Breast epithelium (tissue), 2 donors: ENCODE results near the genes GAS7, MYH13, MYH8, DNAH9 and MYOCD.

GRCh38 chr17:8966462-8967700, 1.4 kb upstream of the PIK3R5 start:
- PRO-cap: no peak
- RAMPAGE, long total RNA, 2 experiments: no peak in any of the 2 experiments

DNA sequence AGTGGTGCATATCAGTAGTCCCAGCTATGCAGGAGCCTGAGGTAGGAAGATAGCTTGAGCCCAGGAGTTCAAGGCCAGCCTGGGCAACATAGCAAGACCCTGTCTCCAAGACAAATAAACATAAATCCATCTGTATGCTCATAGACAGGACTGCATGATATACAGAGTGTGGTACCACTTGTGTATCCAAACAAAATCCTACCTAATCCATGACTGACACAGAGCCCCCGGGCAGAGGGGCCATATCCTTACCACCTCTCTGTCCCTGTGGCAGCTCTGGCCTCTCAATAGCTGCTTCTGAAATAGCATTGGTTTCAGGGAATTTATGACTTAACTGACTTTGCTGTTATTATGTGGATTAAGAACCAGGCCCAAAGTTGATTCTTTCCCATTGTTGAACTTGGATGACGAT, 31.3 kb downstream of the NTN1 start:
- PRO-cap: no peak
- RAMPAGE, long total RNA, 2 experiments: no peak in any of the 2 experiments

DNA sequence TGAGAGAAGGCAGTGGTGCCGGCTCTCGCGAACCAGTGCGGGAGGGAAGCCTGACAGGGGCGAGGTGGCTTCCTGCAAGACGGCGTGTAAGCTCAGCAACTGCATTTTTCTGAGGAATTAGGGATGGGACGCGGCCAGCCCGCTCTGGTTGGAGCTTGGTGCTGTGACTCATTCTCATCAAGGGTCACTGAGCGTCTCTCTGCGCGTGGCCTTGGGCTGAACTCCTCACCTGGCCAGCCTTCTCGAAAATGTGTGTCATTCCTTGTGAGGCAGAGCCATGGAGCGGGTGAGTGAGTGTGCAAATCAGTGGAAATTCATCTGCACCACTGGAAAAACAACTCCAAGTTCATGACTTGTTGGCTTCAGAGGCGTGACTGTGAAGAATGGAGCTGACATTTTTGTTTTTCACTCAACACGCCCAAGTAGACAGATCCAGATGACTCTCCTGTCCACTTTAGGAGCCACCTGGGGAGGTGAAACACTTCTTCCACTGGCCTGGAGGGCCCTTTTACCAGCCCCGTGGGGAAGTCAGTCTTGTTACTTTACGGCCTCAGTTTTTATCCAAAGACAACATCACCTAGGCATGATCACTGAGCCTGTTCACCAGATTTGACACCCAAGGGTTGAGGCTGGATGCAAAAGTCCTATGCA, 53.0 kb downstream of the NTN1 start:
- PRO-cap: no peak
- RAMPAGE, long total RNA, 2 experiments: no peak in any of the 2 experiments

GRCh38 chr17:9162276-9163150, 141.2 kb downstream of the NTN1 start:
- PRO-cap: no peak
- RAMPAGE, long total RNA, 2 experiments: no peak in any of the 2 experiments

GRCh38 chr17:9684805-9685394, 39.6 kb downstream of the USP43 start:
- PRO-cap: no peak
- RAMPAGE, long total RNA, 2 experiments: no peak in any of the 2 experiments

DNA sequence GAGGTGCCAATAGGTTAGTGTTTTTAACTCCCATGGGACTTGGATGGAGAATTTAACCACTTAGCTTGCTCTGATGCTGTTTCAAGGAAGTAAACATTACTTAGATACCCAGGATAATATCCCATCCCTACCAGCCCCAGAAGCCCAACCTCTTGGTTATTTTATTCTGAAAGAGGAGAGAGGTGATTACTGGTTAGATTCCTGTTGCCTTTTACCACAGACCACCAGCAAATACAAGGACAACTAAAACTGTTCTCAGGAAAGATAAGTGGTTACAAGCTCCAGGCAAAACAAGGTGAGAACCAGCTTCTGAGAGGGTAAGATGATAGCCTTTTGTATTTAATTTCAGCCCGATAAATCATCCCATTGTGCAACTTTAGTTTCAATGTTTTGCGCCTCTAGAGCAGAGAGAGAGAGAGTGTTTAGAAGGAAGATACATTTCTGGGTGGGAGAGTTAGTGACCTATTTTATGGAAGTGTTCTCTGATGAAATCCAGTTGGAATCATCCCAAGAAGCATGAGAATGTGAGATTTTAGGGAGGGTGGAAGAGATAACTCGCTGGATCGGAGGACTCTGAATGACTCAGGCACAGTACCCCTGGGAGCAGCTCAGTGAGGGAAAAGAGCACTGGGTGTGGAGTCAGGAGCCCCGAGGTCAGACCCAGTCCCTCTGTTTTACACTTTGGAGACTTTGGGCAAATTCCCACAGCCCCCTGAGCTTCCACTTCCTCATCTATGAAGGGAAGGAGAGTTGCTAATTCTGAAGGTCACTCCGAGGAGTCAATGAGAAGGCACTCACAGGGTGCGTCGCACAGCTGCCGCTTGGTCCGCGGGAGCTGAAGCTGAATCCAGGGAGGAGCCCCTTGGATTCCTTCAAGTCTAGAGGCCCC, 12.1 kb downstream of the GLP2R start:
- PRO-cap: no peak
- RAMPAGE, long total RNA, 2 experiments: no peak in any of the 2 experiments

- PRO-cap: no peak
- RAMPAGE, long total RNA, 2 experiments: no peak in any of the 2 experiments
These were observed 2.3 kb downstream of the GAS7 start for GRCh38 chr17:10196002-10196657.

DNA sequence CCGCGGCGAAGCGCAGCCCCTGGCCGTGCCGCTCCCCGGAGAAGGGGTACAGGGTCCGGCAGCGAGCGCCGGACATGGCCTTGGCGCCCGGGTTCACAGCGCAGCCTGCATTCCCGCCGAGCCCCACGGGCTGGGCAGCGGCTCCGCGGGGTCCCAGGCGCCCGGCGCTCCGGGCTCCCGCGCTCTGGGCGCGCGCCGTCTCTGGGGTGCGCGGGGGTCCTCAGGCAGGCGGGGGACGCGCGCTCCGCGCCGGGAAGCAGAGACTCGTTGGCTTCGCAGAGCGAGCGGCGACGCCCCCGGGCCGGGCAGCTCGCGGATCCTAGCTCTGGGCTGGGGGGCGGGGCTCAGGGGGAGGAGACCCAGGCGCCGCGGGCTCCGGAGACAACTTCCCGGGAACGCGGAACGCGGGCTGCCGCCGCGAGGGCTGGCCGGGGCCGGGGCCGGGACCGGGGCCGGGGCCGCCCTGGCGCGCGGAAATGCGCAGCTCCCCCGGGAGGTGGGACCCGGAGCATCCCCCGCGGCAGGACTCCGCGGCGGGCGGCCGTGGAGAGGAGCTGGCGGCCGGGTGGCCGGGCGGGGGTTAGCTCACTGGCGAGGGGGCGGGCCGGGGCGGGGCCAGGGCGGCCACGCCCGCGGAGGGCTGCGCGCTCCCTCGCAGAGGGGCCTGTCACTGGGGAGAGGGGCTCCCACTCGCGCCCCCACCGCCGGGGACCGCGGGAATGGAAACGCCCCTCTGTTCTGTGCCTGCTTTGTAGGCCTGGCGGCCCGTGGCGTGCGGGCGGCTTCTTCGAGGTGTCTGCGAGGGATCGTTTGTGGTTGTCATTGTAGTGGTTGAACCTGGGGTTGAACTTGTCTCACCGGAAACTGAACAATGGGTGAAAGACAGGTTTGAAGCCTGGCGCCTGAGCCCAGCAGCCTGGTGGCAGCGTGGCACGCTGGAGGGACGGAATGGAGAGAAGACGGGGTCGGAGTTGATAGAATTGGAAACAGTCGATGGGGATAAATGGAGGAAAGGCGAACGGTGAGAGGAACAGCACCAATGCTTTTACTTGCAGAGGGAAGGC, at the start of gene GAS7:
TSS of gene GAS7 (minus strand) at position 292 of the 1,064 bp plus-strand sequence.
- PRO-cap: unidirectional peak, minus-strand start at position 556 of the sequence
- RAMPAGE, long total RNA, 2 experiments: no peak in any of the 2 experiments

GRCh38 chr17:10289975-10290464, 82.8 kb downstream of the MYH13 start:
- PRO-cap: no peak
- RAMPAGE, long total RNA, 2 experiments: no peak in any of the 2 experiments

DNA sequence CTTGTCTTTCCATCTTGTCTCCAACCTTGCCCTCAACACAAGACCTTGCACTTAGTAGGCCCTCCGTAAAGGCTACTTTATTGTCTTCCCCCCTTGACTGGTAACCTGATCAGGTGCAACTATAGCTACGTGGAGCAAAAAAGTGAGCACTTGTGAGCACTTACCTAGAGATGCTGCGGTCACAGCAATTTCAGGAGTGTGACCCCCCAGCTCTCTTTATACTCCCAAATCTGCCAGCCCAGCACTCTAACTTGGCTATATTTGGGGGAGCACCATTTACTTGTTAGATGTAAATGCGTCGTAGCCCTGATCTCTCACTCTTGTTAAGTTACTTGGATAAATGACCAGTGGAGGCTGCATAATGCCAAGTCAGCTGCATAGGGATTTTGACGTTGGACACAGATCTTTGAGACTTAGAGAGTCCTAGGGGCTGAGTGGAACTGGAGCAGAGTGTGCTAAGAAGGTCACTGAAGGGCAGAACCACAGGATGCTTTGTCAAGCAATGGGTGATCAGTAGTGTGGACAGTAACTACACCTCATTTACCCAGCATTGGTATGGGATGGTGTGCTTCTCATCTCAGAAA, at the start of gene MYH13:
TSS of gene MYH13 (minus strand) at position 192 of the 584 bp plus-strand sequence.
- PRO-cap: no peak
- RAMPAGE, long total RNA, 2 experiments: no peak in any of the 2 experiments

GRCh38 chr17:10421671-10422394, at the start of gene MYH8:
Gene MYH8, minus strand, starts transcription at chr17:10421950.
- PRO-cap: no peak
- RAMPAGE, long total RNA, 2 experiments: no peak in any of the 2 experiments

DNA sequence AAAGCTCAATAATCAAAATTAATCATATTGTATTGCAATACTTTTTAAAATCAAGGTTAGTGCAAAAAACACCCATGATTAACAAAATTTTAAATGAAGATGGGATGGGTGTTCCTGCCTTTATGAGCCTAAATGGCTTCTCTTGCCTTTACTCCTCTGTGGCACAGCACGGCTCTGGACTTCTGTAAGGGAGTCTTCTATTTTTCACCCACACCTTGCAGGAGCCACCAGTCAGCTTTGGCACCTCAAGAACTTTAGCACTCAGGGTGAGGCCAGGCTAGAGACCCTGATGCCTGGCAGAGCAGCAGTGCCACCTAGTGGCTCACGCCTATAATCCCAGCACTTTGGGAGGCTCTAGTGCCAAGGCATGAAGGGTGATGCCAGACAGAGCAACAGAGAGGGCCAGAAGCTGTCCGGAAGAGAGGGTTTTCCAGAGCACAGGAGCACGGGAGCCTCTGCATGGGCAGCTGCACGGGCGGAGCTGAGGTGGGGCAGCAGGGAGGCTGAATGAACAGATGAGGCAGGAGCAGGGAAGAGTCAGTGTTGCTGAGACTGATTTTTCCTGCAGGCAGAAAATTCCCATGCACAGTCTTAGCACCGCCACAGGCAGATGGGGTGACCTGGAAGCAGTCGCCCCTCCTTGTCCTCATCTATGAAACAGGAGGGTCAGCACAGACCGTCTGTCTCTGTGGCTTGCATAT, 39.0 kb downstream of the MYH3 start:
- PRO-cap: no peak
- RAMPAGE, long total RNA, 2 experiments: no peak in any of the 2 experiments

DNA sequence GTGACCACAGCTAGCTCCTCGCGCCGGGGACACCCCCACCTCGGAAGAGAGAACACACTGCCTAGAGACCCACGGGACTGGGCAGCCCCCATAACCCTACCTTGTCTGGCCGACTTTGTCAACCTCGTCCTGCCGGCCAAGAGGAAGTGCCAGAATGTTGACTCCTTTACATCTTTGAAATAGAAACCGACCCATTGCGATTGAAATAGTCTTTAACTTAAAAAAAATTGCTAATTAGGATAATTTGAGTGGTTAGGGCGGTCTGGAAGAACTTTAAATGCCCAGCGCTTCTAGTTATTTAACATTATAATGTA, 403 bp downstream of the ADPRM start:
- PRO-cap: no peak
- RAMPAGE, long total RNA, 2 experiments: no peak in any of the 2 experiments

DNA sequence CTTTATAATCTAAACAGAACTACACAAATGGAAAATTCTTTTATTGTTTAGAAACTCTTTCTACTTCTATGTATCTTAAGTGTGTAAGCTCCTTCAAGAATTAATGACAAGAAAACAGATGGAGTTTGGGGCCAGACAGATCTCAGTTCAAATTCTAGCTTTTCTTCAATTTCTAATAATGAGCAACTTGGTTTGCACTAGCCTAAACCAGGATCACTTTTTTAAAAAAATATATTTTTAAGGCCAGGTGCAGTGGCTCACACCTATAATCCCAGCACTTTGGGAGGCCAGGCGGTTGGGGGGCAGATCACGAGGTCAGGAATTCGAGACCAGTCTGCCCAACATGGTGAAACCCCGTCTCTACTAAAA, 76.1 kb upstream of the PIRT start:
- PRO-cap: no peak
- RAMPAGE, long total RNA, 2 experiments: no peak in any of the 2 experiments

DNA sequence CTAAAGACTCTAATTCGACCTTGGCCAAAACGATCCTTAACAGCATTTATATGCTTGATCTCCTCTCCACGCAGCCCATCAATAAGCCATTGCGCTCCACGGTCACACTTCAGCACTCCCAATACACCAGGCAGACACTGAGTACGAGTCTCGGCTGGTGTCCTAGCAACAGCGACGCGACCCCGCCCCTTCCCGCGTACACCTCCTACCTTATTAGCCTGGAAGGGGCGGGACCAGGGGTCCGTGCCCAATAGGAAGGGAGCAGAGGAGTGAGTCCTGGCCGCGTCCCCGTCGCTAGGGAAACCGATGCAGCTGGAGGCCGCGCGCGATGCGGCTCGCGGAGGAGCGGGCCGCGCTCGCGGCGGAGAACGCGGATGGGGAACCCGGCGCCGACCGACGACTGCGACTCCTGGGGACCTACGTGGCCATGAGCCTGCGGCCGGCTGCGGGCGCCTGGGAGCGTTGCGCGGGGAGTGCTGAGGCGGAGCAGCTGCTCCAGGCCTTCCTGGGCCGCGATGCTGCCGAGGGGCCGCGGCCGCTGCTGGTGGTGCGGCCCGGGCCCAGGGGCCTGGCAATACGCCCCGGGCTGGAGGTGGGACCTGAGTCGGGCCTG, at the start of gene DNAH9:
TSS of gene DNAH9 (plus strand) at position 300 of the 613 bp plus-strand sequence.
- PRO-cap: bidirectional peak, plus-strand start at position 317 of the sequence, minus-strand start at position 120 of the sequence
- RAMPAGE, long total RNA, 2 experiments: no peak in any of the 2 experiments

- PRO-cap: no peak
- RAMPAGE, long total RNA, 2 experiments: start-site peak on the plus strand in 2 of 2 experiments, at chr17:12665866-12666189 at its widest, 5 to 11 reads per replicate
These were observed at the start of gene MYOCD for GRCh38 chr17:12665270-12666361. Gene MYOCD, plus strand, starts transcription at chr17:12665890.

- PRO-cap: no peak
- RAMPAGE, long total RNA, 2 experiments: no peak in any of the 2 experiments
These were observed 14.9 kb downstream of the MYOCD start for GRCh38 chr17:12680266-12681410.

DNA sequence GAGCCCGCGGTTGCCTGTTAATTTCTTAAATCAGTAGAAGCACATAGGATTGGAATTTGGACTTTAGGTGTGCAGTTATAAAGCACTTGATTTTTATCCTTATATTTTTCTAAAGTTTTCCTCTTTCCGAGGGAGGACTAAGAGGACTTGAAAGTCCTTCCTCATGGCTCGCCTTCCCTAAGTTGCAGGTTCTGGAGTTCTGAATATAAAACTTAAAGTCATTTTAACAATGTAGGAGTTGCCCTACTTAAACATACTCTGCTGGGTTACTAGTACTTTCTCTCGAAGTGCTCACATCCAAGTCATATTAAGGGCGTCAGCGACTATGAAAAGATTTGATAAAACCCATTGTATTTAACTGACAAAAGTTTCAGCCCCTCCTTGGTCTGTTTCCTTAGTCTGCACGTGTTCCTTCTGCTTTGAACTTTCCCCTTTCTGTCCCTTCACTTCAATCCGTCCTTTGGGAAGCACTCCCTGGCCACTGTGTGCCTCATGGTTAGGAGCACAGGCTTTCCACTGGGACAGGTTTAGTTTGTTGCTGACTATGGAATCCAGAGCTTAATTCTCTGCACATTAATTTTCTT, 3.3 kb downstream of the ARHGAP44 start:
- PRO-cap: no peak
- RAMPAGE, long total RNA, 2 experiments: no peak in any of the 2 experiments

GRCh38 chr17:13792283-13792775, 190.6 kb upstream of the HS3ST3A1 start:
- PRO-cap: no peak
- RAMPAGE, long total RNA, 2 experiments: no peak in any of the 2 experiments

- PRO-cap: no peak
- RAMPAGE, long total RNA, 2 experiments: no peak in any of the 2 experiments
These were observed 35.6 kb downstream of the CDRT15 start for GRCh38 chr17:14200870-14201572.